ENCODE measurements around the genes DSCAML1, FXYD6, SCN4B and CD3G.

- PRO-cap, result no peak
These were observed 104.7 kb downstream of the SIK3 start for GRCh38 chr11:116992990-116994374.

- PRO-cap, result no peak
These were observed 84.9 kb downstream of the SIK3 start for GRCh38 chr11:117013302-117013732.

GRCh38 chr11:117066506-117066803, 31.8 kb downstream of the SIK3 start:
- PRO-cap, result no peak

GRCh38 chr11:117092859-117093606, 5.2 kb downstream of the SIK3 start:
- PRO-cap, result no peak

DNA sequence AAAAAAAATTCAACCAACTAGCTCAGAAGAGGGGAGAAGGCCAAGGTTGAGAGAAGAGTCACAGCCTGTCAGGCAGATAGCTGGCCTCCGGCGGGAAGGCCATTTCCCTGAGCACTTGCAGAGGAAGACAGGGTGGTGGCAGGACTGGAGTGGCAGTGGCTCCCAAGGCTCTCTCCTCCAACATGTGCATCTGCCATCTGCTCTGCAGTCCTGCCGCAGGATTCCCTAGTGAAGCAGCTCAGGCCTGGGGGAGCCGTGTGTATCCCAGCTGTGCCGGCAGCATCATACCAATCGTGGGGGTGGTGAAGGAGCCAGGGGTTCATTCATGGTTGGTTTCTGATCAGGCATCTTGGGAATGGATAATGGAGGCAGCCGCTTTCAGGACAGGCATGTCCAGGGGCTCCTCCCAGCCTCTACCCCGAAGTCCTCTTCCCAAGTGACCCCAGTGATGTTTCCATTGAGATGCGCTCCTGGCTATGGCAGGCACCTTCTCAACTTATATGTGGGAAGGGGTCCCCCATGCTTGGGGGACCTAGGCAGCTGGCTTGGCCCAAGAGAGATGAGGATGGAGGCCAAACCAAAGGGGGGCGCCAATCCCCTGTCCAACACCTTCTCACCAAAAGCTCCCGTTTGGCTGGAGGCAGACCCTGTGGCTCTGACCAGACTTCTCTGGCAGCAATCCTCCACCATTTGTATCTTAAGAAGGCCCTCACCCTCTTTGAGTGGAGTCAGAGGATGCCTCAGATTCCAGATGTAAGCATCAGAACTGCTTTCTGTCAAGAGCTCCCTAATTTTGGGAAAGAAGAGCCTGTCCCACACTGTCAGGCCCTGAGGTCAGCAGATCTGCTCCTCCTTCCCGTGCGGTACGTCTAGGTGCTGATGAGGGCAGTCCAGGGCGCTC, 6.2 kb downstream of the TAGLN start:
- PRO-cap, result unidirectional peak, plus-strand start at position 293 of the sequence; unidirectional peak, plus-strand start at position 557 of the sequence

DNA sequence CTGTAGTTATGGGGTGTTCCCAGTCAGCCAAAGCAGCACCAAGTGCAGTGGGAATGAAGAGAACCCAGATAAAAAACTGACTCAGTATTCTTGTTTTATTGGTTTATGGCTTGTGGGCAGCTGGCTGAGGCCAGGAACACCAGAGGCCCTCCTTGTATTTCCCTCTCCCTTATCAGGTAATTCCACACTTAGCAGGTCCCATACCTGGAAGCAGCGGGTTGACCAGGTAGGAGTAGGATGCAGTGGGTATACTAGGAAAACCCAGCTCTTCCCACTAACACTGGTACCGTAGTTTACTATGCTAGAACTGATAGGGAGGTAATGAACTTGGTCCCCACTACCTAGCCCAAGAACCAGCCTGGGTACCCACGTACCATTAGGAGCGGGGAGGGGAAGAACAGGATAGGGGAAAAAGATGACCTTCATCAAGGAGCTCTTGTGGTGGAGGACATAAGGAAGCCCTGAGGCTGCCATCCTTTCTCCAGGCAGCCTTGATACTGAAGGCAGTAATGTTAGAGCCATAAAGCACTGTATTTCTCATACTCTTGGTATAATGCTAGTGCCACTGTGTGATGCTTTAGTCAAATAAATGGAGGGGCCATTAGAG, 28.2 kb downstream of the BACE1 start:
- PRO-cap, result no peak

DNA sequence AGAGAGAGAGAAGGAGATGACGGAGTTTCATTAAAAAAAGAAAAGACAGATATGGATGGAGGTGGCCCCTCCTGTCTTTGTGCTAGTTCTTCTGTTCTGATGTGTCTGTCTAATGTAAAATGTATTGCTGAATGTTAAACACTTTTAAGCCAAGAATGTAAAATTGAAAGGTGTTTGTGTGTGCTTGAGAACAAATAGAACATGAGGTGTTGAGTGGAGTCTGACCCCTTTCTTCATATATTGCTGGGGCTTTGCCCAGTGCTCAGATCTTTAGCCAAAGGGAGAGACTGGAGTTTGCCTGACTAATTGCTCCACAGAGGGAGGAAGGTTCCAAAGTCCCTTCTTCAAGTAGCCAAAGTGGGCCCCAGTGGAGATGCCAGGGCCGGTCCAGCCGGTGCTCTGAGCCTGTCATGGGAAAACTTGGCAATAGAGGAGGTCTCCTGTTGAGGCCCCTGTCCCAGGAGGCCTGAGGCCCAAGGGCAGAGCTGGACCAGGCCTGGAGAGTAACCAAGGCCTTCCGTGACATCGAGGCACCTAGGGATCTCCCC, 112.4 kb downstream of the DSCAML1 start:
- PRO-cap, result no peak

- PRO-cap, result no peak
These were observed at the start of gene DSCAML1 for GRCh38 chr11:117796591-117797531. TSS of gene DSCAML1 (minus strand) at chr11:117797216.

DNA sequence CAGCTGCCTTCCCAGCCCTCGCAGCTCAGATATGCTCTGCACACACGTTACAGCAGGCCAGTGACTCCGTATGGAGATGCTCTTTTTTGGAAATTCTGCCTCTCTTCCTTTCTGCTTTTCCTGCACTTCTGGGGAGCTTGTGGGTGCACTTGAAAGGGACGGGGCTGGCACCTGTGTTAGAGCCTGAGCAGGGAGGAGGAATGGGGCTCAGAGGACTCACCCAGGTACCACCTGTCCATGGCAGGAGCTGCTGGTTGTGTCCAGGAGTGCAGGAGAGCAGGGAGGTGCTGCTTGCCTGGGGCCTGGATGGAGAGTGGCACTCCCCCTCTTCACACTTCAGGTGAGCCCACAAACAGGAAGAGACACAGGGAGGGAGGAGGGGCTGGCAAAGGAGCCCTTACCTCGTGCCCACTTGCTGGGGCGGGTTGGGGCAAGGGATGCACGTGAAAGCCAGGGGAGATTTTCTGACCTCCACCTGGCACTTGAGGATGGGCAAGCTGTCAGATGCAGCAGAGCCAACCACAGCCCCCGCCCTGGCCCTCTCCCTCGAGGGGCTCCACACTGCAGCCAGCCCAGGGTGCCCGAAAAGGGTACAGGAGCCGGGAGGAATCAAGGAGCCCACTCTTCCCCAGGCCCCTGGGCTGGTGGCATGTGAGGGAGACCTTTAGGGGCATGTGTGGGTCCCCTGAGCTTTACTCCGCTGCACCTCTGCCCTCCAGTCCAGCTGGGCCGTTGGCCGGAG, 3.4 kb upstream of the FXYD2 start:
- PRO-cap, result no peak

GRCh38 chr11:117870028-117870699, 6.3 kb downstream of the FXYD6 start:
- PRO-cap, result no peak

- PRO-cap, result bidirectional peak, plus-strand start at chr11:117876964, minus-strand start at chr11:117876618
These were observed at the start of gene FXYD6 for GRCh38 chr11:117876292-117877099. TSS of gene FXYD6 (minus strand) at chr11:117876658.

- PRO-cap, result no peak
These were observed 12.0 kb downstream of the IL10RA start for GRCh38 chr11:117998138-117998725.

DNA sequence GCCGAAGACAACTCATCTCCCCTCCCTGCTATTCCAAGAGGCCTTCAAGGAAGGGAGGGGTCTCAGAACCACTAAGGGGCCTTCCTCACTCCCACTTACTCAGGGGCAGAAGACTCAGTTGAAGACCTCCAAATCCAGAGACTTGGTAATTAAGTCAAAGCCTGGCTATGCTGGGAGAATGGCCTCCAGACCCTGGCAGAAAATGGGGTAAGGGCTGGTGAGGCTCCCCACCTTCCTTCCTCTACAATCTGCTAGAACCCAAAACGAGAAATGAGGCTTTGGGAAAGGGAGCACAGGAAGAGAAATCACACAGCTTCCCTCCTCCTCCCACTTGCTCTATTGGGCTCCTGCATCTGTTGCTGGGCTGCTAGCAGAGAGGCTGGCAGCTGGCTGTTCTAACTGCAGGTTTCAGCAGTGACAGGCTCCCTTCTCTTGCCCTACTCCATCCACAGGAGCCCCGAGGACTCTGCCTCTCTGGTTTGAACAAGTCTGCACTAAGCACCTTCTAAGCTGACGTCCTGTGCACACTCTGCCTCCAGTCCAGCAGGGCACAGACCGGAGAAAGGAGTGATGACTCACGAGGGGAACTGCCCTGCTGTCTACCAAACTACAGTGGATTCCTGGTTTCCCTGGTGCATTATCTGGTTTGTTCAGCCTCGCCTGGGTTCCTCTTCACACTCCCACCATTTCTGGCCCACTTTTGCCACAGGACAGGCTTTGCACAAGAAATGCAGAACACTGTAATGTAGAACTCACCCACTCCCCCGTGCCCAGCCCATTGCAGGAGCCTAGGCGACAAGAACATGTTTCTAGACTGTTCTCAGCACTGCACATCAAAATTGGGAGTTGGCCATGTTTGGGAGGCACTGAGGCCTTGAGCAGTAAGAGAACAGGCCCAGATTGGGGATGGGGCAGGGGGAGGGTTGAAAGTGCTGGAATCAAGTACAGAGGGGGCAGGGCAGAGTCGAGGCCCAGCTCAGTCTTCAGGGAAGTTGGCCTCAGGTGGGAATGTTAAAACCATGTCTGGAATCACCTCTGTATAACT, 25.9 kb downstream of the IL10RA start:
- PRO-cap, result no peak

GRCh38 chr11:118074662-118075308, 2.1 kb upstream of the TMPRSS4 start:
- PRO-cap, result no peak

GRCh38 chr11:118152604-118153114, at the start of gene SCN4B:
TSS of gene SCN4B (minus strand) at chr11:118152823.
- PRO-cap, result unidirectional peak, plus-strand start at chr11:118152937

DNA sequence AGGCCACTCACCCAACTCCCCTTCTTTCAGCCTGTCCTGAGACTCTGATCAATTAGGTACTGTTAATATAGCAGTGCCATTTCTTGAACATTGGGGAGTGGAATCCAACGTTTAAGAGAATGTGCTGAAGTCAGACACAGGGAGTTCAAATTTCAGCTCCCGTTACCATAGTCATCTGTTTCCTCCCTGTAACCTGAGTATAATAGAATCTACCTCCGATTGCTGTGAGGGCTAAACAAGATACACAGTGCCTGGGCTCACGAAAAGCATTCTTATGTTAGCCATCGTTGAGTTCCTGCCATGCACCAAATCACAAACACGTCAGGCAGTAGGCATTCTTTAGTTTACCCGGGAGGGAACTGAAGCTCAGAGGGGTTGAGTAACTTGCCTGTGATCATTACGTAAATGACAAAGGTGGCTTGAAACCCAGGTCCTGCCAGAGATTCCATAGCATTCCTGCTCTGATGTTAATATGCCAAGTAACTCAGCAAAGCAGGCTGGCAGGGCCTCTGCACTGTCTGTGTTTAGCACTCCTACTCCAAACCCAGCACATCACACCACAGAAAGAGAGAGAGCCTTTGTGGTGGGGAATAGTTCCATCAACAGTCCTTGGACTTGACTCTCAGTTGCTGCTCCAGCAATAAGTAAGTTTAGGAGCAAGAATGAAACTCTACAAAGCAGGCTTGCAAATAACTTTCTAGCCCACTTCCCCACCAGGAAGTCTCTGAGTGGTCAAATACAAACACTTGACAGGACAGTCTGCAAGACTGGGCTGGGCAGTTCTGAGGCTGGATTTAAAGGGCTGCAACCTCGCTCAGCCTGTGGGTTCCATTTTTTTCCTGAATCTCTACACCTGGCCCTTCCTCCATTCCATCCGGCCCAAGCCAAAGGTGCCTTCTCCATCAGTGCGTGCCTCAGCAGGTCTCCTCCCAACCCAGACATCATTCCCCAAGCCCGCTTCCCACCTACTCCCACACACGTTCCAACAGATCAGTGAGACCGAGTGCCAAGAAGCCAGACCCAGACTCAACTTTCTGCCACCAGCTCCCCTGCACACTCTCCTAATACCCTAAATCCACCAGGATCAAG, 1.2 kb downstream of the SCN2B start:
- PRO-cap, result no peak

GRCh38 chr11:118202623-118203277, 22.1 kb downstream of the JAML start:
- PRO-cap, result no peak

GRCh38 chr11:118205929-118206344, 18.9 kb downstream of the JAML start:
- PRO-cap, result no peak

- PRO-cap, result no peak
These were observed 12.2 kb downstream of the JAML start for GRCh38 chr11:118212124-118213438.

GRCh38 chr11:118344049-118344636, at the start of gene CD3G:
TSS of gene CD3G (plus strand) at chr11:118344344.
- PRO-cap, result no peak

All from ureter (tissue), 1 donor.